Measurements from ENCODE around the gene ARMC12.

DNA sequence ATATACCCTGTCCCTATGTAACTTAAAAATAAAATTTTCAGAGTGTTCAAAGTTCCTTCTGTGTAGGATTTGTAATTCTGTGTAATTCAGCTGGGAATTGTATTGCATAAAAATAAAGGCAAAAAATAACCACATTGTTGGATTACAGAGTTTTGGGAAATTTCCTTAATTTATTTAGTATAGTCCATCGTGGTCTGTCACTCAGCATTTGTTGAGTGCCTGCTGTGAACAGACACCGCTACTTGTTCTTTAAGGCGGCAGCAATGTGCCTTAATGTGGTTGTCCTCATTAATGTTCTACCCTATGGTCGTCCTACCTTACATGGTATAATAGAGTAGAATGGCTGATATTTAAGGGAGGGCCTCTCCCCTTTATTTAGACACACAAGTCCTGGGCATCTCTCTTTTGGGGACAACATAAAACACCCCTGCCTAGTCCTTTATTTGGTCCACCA lies 27.6 kb downstream of the ANKS1A start:
- PRO-cap = no peak

- PRO-cap = no peak
Observed at GRCh38 chr6:34958577-34959369, 69.7 kb downstream of the ANKS1A start.

DNA sequence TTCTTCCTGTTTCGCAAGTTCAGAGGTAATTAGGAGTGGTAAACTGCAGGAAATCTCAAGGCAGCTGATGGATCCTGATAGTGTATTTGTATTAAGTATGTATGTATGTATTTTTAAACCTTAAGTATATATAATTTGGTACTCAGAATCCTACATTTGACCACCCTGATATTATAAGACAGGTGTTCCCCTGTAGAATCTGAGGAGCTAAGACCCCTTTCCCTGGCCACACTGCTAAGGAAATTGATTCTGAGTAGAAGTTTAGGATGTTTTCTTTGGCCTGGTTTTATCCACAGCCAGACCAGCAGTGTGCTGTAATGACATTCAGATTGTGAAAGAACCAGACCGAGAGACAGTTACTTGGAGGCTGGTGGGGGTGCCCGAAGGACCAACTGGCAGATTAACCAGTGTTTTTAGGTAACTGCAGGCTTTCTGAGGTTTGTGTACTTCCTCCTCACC lies 94.0 kb downstream of the TCP11 start:
- PRO-cap = unidirectional peak, plus-strand start at position 359 of the sequence

DNA sequence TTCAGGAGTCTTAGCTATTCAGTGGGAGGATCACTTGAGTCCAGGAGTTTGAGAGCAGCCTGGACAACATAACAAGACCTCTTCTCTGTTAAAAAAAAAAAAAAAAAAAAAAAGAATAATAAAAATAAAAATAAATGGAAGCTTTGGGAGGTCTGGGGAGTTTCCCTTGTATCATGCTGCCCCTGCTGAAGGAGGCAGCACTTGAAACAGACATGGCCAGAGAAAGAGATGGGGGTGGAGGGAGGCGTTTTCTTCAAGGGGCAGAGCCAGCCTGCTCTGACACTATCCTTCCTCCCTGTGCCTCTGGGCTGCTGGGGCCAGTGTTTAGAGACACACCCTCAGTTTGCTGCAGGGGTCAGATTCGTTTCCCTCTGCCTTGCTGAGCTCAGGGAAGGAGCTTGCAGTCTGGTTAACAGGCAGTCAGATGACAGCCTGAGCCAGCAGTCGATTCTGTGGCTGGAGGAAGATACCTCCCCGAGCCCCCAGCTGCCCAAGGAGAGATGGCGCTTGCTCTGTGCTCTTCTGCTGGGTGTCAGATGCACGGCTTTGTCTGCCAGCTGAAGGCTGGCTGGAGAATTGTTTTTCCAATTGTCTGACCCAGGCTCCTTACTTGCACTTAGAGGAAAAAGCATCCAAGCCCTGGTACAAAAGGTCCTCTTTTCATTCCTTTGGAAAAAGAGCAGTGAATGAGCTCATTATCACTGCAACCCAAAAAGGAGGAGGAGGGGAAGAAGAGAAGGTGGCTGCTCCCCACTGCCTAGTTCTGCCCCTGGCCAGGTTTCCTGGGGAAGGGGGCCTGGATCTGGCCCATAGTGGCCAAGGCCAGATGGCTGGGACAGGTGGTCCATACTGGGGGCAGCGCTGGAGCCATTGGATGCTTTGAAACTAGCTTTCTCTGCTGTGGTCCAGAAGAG lies 88.4 kb downstream of the TCP11 start:
- PRO-cap = no peak

DNA sequence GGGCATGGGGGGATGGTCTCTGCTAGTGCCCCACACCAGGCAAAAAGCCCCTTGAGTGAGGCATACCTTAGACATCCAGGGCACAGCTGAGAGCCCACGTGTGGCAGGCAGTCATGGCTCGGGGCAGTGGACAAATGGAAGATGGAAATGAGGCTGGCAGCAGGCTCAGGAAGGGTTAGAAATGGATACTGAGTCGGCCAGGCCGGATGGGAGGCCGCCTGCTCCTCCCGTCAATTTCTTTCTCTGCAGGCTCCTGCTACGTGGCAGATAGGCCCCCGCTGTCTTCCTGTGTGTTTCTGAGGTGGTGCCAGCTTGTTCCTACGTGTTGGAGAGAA lies 77.0 kb downstream of the TCP11 start:
- PRO-cap = unidirectional peak, minus-strand start at position 241 of the sequence

GRCh38 chr6:35181302-35182178 lies 32.2 kb upstream of the SCUBE3 start:
- PRO-cap = unidirectional peak, minus-strand start at chr6:35181512

DNA sequence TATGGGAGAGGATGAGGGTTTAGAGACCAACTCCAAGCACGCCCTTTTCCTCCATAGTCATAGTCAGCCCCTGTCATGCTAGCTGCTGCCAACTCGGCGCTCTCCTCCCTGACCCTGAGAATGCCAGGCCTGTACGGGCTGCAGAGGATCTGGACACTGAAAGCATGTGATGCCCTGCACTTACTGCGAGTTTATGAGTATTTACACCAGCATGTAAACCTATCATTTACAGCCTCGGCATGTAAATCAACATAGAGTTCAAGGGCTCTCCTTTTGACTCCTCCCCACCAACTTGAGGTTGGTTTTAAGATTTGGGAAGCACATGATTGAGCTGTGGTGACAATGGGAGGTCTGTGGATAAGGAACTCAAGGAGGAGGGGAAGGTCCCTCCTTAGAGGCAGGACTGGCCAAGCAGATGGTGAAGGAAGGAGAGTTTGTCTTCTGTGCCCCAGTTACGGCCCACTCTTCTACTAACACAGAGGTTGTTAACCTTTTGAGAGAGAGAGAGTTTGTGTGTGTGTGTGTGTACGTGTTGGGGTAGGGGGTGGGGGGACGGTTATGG lies 11.5 kb upstream of the SCUBE3 start:
- PRO-cap = no peak

- PRO-cap = no peak
Observed at GRCh38 chr6:35300791-35301312, 3.2 kb downstream of the DEF6 start.

DNA sequence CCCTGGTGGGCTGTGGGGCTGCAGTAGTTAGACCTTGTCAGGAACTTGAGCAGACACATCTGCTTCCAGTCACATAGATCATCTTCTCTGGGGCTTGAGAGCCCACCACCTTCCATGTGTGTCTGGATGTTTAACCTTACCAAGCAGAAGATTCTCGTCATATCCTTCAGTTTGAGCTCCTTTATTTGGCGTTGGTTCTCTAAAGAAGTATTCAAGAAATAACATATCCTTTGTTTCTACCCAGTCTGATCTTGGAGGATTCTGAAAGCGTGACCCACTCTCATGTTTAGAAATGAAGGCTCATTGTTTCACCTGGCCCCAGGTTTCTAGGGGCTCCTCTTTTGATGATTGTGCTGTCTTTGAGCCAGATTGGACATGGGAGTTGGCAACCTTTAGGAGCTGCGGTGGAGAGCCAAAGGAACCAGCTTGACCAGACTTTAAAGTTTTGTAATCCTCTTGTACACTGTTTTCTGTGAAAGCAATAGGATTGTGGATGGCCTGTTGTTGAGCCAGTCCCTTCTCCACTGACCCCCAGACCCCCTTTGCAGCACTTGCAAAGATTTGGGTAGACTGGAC lies 2.1 kb downstream of the PPARD start:
- PRO-cap = no peak

GRCh38 chr6:35391259-35392029 lies 49.1 kb downstream of the PPARD start:
- PRO-cap = no peak

DNA sequence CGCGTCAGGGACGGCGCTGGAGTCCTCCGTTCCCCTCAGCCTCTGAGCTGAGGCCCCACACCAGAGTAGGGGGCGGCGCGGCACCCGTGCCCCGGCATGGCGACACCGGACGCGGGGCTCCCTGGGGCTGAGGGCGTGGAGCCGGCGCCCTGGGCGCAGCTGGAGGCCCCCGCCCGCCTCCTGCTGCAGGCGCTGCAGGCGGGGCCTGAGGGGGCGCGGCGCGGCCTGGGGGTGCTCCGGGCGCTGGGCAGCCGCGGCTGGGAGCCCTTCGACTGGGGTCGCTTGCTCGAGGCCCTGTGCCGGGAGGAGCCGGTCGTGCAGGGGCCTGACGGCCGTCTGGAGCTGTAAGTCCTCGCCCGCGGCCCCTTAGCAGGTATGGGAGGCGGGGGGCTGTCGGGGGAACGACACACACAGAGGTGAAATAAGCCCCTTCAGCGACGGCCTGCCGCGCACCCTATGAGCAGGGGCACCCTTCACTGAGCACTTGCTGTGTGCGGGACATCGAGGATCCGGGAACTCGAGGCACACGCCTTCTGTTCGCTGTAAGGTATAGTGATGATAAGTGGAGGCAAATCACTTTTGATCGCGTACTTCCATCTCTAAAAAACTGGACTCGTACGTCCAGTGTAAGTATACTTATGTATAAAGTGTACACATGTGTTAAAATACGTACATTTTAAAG lies 453 bp downstream of the FANCE start:
- PRO-cap = no peak

GRCh38 chr6:35636826-35637252 lies 51.9 kb downstream of the FKBP5 start:
- PRO-cap = no peak

GRCh38 chr6:35663512-35664330 lies 25.0 kb downstream of the FKBP5 start:
- PRO-cap = no peak

- PRO-cap = no peak
Observed at GRCh38 chr6:35736680-35737359, at the start of gene ARMC12. Gene ARMC12 (plus strand): TSS chr6:35737032.

DNA sequence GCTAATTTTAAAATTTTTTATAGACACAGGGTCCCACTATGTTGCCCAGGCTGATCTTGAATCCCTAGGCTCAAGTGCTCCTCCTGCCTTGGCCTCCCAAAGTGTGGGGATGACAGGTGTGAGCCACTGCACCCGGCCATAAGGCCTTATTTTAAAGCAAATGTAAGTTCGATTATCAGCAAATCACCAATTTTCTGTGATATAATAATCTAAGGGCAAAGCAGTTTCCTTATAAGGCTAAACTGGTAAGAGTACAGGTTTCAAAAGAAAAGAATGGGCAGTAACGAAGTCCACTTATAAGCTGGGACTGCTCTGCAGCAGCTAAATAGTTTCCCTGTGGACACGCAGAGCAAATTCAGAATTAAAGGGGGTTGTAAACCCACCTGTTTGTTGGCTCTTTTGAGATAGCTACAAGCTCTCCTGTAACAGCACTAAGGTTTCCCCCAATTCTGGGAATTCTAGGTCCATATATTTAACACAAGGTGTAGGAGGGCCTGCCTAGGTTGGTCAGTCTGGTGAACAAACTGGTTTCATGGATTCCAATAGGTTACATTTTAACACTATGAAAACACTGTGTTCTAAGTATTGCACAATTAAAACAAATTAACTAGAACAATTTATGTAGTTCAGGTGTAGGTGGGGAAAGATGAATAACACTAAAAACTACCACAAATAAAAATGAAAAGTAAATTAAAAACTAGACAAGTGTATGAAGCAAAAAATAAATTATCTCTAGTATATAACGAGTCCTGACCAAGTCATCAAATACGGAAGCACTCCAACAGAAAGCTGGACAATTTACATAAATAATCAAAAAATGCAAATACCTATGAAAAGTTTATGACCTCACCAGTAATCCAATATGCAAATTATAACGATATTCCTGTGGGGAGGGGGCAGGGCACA lies 26.4 kb downstream of the LHFPL5 start:
- PRO-cap = no peak

DNA sequence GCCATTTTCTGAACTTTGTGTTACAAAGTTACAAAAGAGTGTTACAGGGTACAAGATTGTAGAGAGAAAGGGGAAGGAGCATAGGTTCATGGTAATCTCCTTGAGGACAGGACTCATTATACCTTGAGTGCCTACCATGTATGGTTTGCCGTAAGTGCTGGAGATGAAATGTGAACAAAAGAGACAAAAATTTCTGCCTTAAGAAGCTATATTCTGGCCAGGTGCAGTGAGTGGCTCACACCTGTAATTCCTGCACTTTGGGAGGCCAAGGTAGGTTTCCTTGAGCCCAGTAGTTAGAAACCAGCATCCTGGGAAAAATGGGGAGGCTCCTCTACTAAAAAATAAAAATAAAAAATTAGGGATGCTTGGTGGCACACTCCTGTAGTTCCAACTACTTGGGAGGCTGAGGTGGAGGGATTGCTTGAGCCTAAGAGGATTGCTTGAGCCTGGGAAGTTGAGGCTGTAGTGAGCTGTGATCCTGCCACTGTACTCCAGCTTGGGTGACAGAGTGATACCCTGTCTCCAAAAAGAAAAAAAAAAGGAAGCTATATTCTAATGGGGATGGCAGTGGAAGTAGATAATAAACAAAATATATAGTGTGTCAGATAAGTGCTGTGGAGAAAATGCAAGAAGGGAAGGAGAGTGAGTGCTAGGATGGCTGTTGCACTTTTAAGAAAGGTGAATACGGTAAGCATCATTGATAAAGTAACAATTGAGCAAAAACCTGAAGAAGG lies 10.0 kb downstream of the MAPK14 start:
- PRO-cap = no peak

DNA sequence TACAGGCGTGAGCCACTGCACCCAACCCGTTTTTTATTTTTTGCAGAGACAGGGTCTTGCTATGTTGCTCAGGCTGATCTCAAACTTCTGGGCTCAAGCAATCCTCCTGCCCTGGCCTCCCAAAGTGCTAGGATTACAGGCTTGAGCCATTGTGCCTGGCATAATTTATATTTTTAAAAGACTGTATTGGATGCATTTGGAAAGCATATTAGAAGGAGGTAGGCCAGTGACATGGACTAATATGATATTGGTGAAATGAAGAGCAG lies 20.6 kb downstream of the MAPK14 start:
- PRO-cap = no peak

- PRO-cap = no peak
Observed at GRCh38 chr6:36084387-36085132, 45.8 kb upstream of the MAPK13 start.

DNA sequence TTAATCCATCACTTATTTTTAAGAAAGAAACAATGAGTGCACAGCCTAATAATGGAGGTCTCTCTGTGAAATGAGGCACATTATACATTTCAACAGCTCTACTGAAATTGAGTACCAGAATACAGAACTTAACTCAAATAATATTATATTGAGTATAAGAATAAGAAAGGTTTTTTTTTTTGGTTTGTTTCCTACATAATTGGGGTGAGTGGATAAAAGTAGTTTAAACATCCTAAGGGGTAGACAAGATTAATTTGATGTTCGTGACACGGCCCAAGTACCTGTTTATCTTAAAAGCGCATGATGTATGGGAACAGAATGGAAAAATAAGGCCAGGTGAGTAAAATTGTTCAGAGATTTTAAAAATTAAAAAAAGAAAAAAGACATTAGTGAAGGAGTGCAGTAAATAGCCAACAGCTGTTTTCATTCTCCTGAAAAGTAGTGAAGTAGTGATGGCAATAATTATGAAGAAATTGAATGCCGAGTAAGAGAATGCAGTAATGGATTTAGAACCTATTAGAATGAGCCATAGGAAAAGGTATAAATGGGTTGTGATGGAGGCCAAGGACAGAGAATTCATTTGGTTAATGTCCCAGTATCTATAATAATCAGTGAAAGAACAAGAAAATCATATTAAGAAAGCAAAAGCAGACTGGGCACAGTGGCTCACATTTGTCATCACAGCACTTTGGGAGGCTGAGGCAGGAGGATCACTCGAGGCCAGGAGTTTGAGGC lies 32.4 kb upstream of the MAPK13 start:
- PRO-cap = no peak

DNA sequence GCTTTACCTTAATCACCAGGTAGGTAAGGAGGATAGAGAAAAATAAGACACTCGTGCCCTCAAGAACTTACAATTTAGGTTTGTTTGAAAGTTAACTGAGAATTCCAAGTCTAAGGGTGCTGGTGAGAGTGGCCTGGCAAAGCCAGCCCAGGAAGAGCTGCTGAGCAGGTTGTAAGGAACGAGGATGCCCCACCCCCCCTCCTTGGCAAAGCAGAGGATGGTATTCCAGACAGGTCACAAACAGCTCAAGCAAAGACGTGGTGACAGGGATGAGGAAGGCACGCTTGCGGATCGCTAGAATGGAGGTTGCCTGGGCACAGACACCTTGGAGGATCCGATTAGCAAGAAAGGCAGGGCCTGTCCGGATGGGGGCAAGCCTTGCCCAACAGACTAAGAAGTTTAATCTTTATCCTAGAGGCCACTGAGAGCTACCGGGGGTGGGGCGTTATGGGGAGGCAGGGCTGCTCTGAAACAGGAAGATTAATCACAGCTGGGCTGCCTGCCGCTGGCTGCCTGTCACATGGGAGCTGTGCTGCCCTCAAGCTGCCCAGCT lies 9.4 kb upstream of the MAPK13 start:
- PRO-cap = no peak